Metanephros (tissue), 2 donors: ENCODE measurements around a stretch of chr10.

GRCh38 chr10:29647481-29647929 is 12.7 kb upstream of the SVIL start:
- RAMPAGE, long total RNA = no peak

GRCh38 chr10:29804058-29804807 is 169.5 kb upstream of the SVIL start:
- RAMPAGE, long total RNA = no peak

GRCh38 chr10:29838942-29839326 is 204.2 kb upstream of the SVIL start:
- RAMPAGE, long total RNA = no peak

DNA sequence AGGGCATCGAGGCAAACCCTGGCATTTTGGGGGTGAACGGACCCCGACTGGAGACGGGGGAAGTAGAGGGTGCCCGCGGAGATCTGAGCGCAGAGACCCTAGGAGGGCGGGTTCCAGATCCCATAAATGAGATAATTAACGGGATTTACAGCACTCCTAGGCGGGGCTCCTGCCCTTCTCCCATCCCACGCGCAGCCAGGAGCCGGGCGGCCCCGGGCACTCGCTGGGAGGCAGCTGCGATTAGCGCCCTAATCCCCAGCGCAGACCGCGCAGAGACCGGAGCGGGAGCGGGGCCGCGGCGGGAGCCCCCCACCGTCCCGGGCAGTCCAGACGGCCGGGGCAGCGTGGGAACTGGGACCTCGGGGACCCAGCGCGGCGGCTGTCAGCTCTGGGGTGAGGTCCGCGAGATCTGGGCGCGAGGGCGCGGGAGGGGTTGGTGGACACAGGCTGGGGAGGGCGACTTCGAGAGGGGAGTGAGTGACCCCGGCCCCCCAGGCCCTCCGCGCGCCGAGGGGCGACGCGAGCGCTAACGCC is 685 bp downstream of the JCAD start:
- RAMPAGE, long total RNA = no peak

- RAMPAGE, long total RNA = no peak
Observed at GRCh38 chr10:30445287-30445640, 11.3 kb downstream of the MAP3K8 start.

GRCh38 chr10:30462038-30462798 is 28.2 kb downstream of the MAP3K8 start:
- RAMPAGE, long total RNA = no peak

DNA sequence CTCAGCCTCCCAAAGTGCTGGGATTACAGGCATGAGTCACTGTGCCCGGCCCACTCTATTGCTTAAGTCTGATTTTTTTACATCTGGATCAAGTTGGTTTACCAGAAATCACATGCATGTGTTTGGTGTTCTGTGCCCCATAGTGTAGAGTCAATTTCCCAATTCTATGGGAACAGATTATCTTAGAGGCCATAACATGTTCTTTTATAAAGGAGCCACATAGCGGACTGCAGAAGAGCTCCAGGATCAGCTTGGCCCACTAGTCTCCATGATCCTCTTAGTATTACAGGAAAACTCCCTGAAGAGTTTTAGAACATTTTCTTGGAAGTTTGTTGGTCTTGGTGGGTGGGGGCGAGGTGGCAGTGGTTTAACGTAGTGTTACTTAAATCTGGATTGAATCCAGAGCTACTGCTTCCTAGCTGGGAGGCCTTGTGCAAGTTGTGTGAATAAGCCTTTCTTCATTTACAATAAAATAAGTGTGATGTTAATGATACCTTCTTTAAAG is 96.8 kb downstream of the LYZL2 start:
- RAMPAGE, long total RNA = no peak

DNA sequence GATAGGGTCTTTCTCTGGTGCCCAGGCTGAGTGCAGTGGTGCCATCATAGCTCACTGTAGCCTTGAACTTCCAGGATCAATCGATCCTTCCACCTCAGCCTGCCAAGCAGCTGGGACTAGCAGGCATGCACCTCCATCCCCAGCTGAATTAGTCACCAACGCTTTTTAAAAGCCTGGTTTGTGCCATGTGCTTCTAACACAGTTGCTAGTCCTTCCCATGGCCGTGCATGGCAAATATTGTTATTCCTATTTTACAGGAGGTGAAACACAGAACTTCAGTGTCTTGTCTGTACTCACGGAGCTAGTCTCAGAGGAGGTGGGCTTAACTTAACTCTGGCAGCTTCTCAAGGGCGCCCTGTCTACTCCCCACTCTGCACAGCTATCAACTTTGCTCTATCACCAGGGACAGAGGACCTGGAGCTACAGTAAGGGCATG is 23.2 kb downstream of the LYZL2 start:
- RAMPAGE, long total RNA = no peak

GRCh38 chr10:30782688-30783121 is 153.2 kb upstream of the LYZL2 start:
- RAMPAGE, long total RNA = no peak

DNA sequence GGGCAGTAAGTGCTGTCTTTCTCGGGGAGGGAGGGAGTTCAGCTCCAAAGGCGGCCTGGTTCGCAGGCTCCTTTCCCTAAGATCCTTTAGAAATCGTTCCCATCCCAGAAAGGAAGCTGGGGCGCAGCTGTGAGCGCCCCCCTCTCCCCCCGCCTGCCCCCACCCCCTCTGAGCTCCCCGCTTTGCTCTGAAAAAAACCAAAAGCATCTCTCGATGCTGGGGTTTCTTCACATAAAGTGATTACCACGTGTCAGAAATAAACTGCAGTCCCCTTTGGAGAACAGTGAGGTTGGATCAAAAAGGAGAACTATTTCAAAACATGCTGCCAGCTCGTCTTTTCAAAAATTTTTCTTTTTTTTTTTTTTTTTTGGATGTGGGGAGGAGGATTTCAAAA is 154.8 kb upstream of the LYZL2 start:
- RAMPAGE, long total RNA = no peak

GRCh38 chr10:30804601-30805095 is 175.1 kb upstream of the LYZL2 start:
- RAMPAGE, long total RNA = no peak

- RAMPAGE, long total RNA = no peak
Observed at GRCh38 chr10:30813685-30814476, 184.3 kb upstream of the LYZL2 start.

DNA sequence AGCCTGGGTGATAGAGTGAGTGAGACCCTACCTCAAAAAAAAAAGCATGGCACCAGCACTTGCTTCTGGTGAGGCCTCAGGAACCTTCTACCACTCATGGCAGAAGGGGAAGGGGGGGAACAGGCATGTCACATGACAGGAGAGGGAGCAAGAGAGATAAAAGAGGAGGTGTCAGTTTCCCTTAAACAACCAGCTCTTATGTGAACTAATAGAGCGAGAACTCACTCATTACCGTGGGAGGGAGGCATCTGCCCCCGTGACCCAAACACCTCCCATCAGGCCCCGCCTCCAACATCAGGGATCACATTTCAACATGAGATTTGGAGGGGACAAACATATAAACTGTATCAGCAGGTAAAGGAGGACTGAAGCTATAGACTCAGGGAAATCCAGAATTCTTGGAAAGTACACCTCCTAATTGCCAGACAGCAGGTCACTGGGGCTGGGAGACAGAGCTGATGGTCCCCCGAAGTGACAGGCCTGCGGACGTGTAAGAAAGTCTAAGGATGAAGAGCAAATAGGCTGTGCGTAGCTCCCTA is 186.6 kb upstream of the LYZL2 start:
- RAMPAGE, long total RNA = no peak

- RAMPAGE, long total RNA = no peak
Observed at GRCh38 chr10:30858631-30859071, 173.0 kb downstream of the ZNF438 start.

- RAMPAGE, long total RNA = no peak
Observed at GRCh38 chr10:30970822-30971085, 60.9 kb downstream of the ZNF438 start.

DNA sequence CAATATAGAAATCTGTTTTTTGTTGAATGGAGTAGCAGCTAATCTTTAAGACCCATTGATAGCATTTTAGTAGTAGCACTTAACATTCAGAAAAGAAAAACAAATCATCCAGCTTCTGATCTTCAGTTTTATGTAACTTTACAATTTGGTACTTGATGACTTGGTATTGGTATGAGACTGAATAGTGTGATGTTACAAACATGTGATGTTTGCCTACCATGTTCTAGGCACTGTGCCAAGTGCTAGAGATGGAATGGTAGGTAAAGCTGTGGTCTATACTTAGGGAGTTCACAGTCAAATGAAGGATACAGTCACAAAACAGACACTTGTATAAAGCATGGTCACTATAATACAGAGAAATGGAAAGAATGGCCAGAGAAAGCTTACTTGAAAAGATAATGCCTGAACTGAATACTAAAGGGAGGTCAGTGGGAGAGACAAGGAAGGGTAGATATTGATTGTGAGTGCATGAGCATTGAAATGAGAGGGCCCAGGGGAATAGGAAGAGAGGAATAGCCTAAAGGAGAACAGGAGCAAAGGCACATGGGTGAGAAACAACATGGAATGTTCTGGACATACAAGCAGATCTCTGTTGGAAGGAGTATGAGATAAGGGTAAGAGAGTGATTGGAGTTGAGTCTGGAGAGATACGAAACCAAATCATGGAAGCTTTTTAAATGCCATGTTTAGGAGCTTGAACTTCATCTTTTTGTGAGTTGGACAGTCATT is 21.5 kb downstream of the ZEB1 start:
- RAMPAGE, long total RNA = no peak

DNA sequence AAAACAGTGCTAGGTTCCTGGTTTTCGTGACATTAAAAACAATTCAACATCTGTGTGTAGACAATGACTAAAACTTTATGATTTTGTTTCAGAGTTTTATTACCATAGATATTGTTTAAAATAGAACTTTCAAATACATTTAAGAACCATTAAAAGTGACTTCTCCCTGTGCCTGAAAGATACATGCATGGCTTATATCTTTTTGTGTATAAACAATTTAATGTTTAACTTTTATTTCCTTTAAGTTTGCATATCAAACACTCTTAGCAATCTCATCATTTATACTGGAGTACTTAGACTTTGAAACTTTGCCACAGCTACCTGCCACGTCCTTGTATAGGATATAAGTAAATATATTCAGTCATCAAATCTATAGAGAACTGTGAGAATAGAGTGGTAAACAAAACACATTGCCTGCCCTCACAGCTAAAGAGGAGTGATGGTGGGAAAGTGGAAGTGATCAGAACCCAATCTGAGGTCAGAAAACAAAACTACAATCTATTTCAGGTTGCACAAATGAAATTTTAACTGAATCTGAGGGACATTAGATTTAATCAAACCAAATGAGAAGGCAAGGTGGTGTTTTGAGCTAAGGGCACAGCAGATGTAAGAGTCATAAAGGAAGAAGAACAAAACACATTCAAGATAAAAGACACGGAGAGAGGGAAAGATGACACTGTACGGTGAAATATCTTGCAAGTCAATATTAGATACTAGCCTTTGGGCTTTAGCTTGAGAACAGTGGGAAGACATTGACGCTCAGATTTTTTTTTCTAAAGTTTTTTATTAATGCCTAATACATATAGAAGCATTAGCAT is 74.8 kb downstream of the ZEB1 start:
- RAMPAGE, long total RNA = no peak

DNA sequence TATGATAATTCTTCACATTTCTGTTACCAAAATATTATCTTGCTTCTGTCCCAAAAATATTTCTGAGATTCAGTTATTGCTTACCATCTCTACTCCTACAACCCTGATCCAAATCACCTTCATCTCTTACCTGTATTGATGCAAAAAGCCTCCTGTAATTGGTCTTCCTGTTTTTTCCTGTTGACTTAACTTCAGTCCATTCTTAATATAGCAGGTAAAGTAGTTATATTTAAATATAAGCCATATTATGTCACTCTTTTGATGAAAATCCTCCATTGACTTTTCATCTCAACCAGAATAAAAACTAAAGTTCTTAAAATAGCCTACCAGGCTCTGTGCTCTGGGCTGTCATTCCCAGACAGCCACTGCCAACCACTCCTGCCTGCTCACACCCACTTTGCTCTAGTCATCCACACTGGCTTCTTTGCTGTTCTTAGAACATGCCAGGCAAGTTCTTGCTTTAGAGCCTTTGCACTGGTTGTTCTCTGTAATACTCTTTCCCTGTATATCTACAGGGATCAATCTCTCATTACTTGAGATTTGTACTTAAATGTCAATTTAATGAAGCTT is 80.5 kb downstream of the ZEB1 start:
- RAMPAGE, long total RNA = no peak

DNA sequence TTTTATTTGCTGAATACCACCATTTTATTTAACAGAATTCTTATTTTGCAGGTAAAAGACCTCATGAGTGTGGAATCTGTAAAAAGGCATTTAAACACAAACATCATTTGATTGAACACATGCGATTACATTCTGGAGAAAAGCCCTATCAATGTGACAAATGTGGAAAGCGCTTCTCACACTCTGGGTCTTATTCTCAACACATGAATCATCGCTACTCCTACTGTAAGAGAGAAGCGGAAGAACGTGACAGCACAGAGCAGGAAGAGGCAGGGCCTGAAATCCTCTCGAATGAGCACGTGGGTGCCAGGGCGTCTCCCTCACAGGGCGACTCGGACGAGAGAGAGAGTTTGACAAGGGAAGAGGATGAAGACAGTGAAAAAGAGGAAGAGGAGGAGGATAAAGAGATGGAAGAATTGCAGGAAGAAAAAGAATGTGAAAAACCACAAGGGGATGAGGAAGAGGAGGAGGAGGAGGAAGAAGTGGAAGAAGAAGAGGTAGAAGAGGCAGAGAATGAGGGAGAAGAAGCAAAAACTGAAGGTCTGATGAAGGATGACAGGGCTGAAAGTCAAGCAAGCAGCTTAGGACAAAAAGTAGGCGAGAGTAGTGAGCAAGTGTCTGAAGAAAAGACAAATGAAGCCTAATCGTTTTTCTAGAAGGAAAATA is 207.7 kb downstream of the ZEB1 start:
- RAMPAGE, long total RNA = no peak

GRCh38 chr10:31697580-31698555 is 230.8 kb downstream of the ARHGAP12 start:
- RAMPAGE, long total RNA = no peak